Neuron (in vitro differentiated cells): ENCODE measurements around a stretch of chr4.

DNA sequence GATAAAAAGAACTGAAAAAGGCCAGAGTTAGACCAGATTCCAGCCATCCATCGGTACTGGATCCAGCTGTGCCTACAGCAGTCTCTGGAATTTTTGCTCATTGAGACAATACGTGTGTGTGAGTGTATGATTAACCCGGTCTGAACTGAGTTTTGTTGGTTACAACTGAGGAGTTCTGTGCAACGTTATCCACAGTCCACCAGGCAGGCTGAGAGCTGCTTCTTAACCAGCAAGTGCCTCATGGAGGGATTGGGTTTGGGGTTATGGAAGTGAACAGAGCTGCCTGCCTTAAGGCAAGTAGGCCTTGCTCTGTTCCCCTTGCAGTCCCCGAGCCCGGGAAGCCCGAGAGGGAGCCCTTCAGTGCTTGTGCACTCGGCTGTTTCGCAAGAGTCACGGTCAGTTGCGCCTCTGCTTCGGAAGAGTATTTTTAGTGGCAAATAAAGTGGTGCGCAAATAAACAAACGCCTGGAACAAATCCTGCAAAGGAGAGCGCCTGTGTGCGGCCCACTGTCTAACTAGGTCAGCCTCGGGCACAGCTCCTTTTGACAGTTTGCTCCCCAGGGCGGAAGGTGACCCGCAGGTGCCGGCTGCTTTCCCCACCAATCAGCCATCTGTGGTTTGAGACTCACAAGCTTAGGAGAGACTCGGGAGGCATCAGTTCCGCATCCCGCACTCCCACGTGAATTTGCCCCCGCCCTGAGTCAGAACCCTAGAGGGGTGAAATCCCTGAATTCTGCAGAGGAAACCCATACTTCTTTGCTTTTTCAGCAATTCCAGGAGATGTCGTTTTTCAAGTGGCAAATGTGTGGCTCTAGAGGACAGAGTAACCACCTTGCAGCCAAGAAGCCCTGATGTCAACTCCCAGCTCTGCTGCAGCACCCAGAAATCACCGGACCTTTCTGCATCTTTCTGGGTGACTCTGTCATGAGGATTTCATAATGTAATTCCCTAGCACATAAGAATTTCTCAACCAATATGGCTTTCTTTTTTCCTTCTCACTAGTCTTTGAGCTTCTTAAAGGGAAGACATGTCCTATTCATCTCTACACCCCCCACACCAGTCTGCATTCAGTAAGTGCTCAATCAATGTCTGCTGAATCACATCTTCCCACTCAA lies 56.8 kb downstream of the LGI2 start:
- PRO-cap: no peak

GRCh38 chr4:24979985-24980445 lies 50.7 kb downstream of the LGI2 start:
- PRO-cap: no peak

DNA sequence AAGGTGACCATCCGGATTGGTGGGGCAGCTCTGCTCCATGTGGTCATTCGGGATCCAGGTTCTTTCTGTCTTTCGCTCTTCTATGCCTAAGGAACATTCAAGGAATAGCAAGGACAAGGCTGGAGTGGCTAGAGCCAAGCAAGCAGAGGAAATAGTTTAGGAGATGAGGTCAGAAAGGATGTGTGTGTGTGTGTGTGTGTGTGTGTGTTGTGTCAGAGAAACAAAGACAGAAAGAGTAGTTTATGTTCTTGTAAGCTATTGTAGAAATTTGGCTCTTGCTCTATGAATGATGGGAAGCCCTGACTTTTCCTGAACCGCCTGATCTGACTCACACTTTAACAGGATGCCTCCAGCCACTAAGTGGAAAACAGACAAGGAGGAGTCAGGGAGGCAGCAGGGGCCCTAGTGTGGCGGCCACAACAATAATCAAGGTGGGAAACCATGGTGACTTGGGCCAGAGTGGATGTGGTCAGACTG lies 39.7 kb downstream of the LGI2 start:
- PRO-cap: no peak

- PRO-cap: no peak
Measured at GRCh38 chr4:25029236-25029711, 1.5 kb downstream of the LGI2 start.

GRCh38 chr4:25440397-25440677 lies 63.3 kb downstream of the ANAPC4 start:
- PRO-cap: no peak

DNA sequence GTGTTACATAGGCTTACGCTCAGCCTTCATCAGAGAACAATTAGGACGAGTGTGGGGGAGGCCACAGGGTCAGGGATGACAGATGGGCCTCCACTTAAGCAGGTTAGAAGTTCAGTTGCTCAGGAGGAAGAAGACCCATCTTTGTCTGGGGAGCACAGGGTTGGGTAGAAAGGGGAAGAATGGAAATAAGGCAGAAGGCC lies 118.7 kb downstream of the SMIM20 start:
- PRO-cap: no peak

DNA sequence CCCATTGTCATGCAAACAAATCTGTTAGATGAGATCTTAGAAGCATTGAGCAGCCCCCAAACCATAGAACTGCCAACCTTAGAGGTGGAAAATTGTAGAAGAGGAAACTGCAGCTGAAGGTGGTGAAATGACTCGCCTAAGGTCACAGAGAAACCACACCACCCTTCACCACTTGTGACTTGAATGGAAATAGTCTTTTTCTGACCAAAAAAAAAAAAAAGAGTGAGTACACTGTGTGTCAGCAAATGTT lies 162.1 kb downstream of the SMIM20 start:
- PRO-cap: no peak

GRCh38 chr4:26131567-26132207 lies 189.1 kb upstream of the RBPJ start:
- PRO-cap: no peak

DNA sequence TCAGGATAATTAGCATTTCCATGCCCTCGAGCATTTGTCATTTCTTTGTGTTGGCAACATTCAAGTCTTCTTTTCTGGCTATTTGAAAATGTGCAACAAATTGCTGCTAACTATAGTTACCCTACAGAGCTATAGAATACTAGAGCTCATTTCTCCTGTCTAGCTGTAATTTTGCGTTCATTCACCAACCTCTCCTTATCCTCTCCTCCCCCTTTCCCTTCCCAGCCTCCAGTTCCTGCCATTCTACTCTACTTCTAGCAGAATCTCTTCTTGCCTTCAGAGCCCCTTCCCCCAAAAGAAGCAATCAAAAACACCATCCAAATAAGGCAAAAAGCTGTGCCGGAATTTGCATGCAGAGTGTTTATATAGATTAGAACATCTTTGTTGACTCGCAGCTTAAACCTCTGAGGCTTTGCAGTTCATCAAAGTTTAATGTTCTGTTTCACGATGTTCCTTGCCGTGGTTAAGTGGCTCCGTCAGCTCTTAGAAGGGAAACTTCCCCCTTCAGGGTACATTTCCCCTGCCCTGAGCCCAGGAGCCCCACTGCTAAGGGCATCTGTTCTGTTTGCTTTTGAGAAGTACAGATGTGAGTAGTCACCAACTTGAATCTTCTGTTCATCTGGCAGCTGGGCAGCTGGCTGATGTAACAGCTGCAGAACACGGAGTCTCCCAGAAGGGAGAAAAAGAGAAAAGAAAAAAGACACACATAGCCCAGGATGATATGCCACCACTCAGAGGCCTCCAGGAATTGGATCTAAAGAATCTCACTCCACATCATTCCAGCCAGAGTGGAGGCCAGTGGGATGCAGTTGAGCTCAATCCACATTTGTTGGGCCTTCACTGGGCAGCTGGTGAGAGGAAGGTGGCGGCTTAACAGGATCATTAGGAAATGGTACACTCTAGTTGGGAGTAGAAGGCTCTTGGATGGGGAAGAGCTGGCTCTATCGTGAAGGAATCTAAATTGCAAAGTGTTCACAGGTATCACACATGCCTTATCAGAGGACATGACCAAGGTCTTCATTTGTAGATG lies 178.9 kb upstream of the RBPJ start:
- PRO-cap: no peak

DNA sequence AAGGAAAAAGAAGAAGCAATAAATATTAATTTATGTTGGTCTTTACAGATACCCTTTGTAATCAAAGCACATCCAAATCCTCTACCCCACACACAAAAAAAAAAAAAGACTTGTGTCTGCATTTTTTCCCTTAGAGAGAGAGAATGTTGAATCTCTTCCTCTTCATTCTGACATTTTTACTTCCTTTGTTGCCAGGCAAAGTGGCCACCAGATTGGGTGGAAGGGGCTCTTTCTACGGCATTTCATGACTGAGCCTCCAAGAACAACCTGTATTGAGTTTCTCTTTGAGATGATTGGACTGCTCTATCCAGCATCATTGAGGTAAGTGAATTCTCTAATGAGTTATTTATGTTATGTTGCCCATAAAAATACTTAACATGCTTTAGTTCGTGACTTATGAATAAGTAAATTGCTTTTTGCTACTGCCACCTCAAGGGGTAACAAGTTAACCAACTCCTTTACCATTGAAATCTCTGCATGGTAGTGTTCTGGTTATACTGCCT lies 157.5 kb upstream of the RBPJ start:
- PRO-cap: no peak

GRCh38 chr4:26174943-26175666 lies 145.7 kb upstream of the RBPJ start:
- PRO-cap: no peak

- PRO-cap: no peak
Measured at GRCh38 chr4:26804840-26805187, 55.8 kb upstream of the STIM2 start.

GRCh38 chr4:26870341-26871311 lies 10.0 kb downstream of the STIM2 start:
- PRO-cap: no peak

- PRO-cap: no peak
Measured at GRCh38 chr4:31142489-31143203, 422.5 kb downstream of the PCDH7 start.

DNA sequence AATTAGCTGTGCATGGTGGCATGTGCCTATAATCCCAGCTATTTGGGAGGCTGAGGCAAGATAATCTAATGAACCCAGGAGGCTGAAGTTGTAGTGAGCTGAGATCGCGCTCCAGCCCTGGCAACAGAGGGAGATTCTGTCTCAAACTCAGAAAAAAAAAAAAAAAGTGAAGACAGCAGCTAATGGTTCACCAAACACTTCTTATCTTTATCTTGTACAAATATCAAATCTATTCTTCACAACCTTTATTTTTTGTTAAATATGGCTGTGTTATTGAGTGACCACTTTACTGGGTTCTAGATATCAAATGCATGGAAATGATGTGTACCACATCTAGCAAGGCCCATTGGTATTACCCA lies 2470.0 kb downstream of the ARAP2 start:
- PRO-cap: no peak

- PRO-cap: no peak
Measured at GRCh38 chr4:36130345-36130982, 113.8 kb downstream of the ARAP2 start.

GRCh38 chr4:36278722-36279316 lies 2.6 kb upstream of the DTHD1 start:
- PRO-cap: no peak

DNA sequence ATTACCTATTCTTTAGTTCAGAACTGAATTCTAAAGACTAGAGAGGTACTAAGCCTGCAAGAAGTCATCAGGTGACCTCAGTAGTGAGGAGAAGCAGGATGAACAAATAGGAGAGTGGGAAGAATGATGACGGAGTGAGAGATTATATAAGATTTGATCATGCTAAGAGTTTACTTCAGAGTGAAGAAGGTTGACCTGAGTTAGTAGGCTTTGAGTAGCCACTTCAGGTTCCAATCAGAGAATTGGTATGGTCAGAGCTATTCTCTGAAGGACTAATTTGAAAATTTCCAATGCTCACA lies 1.6 kb downstream of the DTHD1 start:
- PRO-cap: no peak

DNA sequence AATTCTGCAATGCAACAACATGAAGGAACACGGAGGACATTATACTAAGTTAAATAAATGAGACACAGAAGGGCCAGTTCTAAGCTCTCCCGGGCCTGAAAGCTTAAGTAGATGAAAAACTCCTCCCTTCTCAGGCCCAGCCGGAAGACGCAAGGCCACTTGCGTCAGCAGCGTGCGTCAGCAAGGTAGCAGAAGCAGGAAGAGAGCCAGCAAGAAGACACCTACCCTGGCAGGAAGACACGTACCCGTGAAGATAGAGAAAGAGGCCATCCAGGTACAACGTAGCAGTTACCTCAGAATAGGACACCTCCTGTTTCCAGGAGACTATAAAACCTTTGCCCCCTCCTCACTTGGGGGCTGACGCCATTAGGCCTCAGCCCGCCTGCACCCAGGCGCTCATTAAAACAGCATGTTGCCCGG lies 242.9 kb upstream of the NWD2 start:
- PRO-cap: no peak

GRCh38 chr4:37455497-37456336 lies 2.0 kb downstream of the C4orf19 start:
- PRO-cap: no peak